Hair follicle dermal papilla cell (primary cell): ENCODE data around the genes FBXO10, SPATA31A5 and SPATA31A7.

- CAGE, long polyA plus RNA, result no peak
Measured at GRCh38 chr9:37575986-37576836, at the start of gene FBXO10. Gene FBXO10, minus strand, starts transcription at chr9:37576380.

- CAGE, long polyA plus RNA, result no peak
Measured at GRCh38 chr9:37801120-37801943, 735 bp downstream of the DCAF10 start.

- CAGE, long polyA plus RNA, result no peak
Measured at GRCh38 chr9:37938339-37939421, 34.8 kb upstream of the SLC25A51 start.

- CAGE, long polyA plus RNA, result no peak
Measured at GRCh38 chr9:38017130-38017975, 51.7 kb downstream of the SHB start.

- CAGE, long polyA plus RNA, result no peak
Measured at GRCh38 chr9:38018857-38019978, 49.8 kb downstream of the SHB start.

DNA sequence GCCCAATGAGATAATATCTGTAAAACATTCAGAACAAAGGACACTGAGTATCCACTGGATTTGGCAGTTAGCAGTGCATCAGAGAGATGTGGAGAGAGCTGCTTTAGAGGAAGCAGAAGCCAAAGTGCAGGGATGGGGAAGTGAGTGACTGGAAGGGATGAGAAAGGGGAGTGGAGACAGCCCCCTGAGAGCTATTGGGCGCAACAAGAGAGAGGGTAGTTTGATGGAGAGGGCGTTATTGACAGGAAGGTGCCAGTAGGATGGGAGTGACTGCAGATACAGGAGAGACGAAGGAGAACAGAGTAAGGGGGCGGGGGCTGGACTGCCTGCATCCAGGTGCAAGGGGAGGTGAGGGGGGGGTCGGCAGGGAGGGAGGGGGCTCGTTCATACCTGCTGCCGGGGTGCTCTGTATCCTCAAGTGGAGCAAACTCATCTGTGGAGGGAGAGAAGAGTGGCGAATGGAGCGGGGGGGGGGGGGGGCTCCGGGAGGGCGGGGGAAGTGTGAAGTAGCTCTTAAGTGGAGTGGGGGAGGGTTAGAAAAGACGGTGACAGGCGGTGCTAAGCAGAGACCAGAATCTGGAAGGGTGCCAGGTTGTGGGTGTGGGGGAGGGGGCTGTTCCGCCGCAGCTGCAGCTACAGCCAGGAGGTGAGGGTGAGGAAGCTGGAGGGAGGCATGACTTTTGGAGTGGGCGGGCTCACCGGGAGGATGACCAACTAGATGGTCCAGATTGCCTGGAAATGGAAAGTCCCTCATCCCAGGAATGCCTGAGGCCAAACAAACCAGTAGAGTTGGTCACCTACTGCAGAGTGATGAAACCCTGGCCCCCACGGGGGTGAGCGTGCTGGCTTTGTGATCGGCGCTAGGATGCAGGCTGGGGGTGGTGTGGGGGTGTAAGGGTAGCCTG is 157.8 kb upstream of the SHB start:
- CAGE, long polyA plus RNA, result no peak

- CAGE, long polyA plus RNA, result no peak
Measured at GRCh38 chr9:39464365-39464970, 109.0 kb downstream of the SPATA31A1 start.

GRCh38 chr9:41673224-41673466 is 456.1 kb downstream of the CNTNAP3B start:
- CAGE, long polyA plus RNA, result no peak

GRCh38 chr9:60914033-60914557 is at the start of gene SPATA31A5:
Gene SPATA31A5, plus strand, starts transcription at chr9:60914407.
- CAGE, long polyA plus RNA, result no peak

DNA sequence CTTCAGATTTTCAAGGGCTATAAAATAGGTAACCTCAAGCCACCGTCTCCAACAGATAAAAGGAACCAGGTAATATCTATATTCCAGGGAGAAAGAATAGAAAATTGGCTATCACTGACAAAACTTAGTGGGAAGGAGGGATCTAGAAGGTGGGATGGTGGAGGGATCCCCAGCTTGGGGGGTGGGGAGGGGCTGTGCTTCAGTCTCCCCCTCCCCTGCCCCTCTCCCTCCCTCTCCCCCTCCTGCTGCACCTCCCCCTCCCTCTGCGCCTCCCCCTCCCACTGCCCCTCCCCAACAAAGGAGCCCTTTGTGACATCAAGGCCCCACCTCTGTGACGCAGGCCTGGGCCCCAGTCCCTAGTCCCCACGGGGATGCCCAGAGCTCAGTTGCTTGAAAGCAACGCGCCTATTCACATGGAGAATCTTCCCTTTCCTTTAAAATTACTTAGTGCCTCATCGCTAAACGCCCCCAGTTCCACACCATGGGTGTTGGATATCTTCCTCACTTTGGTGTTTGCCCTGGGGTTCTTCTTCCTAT is at the start of gene SPATA31A7:
Gene SPATA31A7, plus strand, starts transcription at position 385 of the 537 bp plus-strand sequence.
- CAGE, long polyA plus RNA, result no peak

- CAGE, long polyA plus RNA, result no peak
Measured at GRCh38 chr9:62532773-62533109, 1342.9 kb downstream of the SPATA31A7 start.

DNA sequence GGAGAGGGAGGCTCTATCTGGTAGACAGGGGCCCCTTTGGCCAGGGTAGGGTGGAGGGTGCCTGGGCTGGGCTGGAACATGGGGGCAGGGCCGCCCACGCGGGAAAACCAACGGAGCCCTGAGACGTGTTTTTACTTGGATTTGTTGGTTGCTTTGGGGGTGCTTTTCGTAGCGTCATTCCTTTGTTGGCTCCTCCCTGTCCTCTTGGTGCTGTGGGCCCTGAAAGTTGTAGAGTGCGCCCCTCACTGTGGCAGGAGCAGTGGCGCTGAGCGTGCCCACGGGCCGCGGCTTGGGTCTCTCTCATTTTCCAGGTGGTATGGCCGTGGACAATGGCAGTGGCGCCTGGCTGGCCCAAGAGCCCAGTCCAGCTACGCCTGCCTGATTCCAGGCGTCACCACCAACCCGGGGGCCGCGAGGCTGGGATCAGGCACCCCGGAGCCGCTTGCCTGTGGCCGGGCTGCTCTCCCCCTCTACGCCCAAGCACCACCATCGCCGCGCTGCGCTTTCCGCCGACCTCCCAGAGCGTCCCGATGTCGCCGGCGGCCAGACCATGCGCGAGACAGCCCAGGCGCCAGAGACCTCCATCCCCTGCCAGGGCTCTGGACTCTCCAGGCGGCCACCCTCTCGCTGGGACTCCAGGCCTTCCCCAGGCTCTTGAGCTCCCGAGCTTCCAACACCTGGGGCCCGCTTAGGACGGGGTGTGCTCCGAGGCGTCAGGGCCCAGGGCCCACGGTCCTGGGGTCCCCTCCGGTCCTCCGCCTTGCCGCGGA is 1610.0 kb downstream of the SPATA31A7 start:
- CAGE, long polyA plus RNA, result no peak

DNA sequence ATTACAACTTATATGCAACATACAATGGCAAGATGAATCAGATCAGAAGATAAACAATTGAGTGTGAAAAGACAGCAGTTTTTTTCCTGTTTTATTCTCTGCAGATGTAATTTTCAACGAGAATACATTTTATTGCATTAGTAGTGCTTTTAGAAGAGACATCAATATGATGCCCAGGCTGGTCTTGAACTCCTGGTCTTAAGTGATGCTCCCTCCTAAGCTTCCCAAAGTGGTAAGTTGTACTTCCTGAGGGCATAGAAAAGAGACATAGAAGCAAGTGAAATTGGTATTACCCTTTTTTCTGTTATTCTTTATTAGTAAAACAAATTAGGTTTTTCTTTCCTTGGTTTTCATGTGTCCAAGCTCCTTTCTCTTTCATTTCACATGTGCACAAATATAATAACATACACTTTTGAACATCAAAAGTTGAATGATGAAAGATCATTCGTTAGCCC is 1759.3 kb downstream of the SPATA31A7 start:
- CAGE, long polyA plus RNA, result no peak

DNA sequence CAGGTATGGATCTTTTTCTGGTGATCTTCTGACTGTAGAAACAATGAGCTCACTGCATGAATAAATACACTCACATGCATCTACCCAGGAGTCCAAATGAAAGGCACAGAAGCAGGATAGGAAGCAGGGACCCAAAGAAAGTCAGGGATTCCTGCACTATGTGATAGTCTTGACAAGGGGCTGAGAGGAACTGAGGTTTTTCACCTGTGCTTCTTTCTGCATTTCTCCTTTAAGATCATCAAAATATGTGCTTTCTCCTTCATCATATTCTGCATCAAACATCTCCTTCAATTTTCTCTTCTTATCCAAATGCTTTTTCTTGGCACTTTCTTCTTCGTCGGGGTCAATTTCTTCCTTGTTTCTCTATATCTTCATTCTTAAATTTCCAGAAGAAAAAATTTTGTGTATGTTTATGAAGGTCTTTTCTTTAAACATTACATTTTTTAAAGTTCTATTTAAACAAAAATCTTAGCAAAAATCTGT is 1906.0 kb downstream of the FOXD4L5 start:
- CAGE, long polyA plus RNA, result no peak

GRCh38 chr9:63708072-63708442 is 1577.0 kb downstream of the FOXD4L5 start:
- CAGE, long polyA plus RNA, result no peak

- CAGE, long polyA plus RNA, result no peak
Measured at GRCh38 chr9:67058890-67059669, 66.7 kb upstream of the SPATA31A3 start.

- CAGE, long polyA plus RNA, result no peak
Measured at GRCh38 chr9:67832506-67832951, 26.2 kb upstream of the ANKRD20A1 start.

DNA sequence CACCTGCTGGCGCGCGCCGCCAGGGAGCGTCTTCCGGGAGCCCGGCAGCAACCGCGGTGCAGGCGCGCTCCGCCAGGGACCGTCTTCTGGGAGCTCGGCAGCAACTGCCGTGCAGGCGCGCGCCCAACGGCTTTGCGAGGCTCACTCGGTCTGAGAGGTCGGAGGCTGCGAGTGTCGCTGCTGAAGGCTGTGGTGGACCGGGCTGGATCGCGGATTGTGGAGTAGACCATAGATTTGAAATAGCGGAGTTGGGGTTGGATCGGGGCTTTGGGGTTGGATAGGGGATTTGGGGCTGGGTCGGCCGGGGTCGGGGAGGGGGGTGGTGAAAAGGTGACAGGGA is 274 bp downstream of the ANKRD20A1 start:
- CAGE, long polyA plus RNA, result no peak

GRCh38 chr9:68551071-68551683 is 10.5 kb upstream of the TMEM252 start:
- CAGE, long polyA plus RNA, result no peak

DNA sequence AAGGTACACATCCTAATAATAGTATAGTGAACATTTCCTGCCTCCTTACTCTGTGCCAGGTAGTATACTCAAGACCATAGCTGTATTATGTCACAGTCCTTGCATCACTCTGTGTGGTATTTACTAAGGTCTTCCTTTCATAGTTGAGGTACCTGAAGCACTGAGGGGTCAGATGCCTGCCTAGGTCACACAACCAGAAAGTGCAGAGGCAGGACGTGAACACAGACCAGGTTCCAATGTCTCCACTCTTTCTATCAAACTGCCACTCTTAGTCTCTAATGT is 64.3 kb upstream of the PIP5K1B start:
- CAGE, long polyA plus RNA, result no peak